Kidney (tissue), 2 donors: ENCODE results near the gene OR4D2.

DNA sequence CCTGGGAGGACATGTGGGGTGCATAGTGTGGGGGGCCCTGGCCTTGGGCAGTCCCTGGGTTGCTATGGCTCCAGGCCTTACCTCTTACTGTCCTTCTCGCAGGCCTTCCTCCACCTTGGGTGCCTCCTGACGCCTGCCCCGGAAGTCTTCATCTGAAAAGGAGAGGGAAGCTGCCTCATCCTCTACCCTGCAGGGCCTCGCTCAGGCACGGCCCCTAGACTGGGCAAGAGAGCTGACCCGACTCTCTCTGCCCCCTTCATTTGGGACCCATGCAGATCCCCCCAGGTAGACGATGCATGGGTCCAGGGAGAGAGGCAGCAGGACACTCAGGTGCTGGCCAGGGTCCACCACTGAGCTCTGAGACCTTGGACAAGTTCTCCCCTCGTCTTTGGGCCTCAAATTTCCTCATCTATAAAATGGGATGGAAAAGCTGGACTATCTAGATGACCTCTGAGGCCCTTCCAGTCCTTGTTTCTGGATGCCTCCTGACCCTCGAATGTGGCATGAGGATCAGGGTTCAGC is 16.6 kb upstream of the MRPS23 start:
- PRO-cap = no peak
- RRBS = no CpG with 5 or more reads among the region's 9 CpGs

GRCh38 chr17:57876224-57876732 is 26.4 kb upstream of the MRPS23 start:
- PRO-cap = no peak
- RRBS = no CpG with 5 or more reads among the region's 8 CpGs

DNA sequence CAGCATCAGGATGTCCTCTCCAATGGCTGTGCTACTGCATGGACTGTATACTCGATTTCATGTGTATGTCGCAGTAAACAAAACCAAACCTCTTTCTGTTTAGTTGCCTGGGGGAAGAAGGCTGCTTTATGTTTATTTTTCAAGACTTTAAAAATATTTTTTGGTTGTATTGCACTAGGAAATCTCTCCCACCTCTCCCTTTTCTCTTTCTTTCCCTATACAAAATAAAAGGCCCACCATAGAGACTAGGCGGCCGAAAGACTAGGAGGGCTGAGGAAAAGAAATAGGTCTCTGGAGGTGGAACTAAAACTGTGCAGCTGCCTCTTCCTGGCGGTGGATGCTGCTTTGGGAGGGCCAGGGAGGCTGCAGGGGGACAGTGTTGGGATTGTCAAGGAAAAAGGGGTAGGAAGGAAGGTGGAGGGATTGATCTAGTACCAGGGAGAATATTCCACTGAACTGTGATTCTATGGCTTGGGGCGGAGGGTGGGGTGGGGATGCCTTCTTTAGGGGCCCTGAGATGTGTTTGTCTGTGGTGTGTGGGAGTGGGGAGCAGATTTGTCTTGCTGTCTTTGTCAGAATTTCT is 6.2 kb downstream of the DYNLL2 start:
- PRO-cap = no peak
- RRBS = no CpG with 5 or more reads among the region's 6 CpGs

DNA sequence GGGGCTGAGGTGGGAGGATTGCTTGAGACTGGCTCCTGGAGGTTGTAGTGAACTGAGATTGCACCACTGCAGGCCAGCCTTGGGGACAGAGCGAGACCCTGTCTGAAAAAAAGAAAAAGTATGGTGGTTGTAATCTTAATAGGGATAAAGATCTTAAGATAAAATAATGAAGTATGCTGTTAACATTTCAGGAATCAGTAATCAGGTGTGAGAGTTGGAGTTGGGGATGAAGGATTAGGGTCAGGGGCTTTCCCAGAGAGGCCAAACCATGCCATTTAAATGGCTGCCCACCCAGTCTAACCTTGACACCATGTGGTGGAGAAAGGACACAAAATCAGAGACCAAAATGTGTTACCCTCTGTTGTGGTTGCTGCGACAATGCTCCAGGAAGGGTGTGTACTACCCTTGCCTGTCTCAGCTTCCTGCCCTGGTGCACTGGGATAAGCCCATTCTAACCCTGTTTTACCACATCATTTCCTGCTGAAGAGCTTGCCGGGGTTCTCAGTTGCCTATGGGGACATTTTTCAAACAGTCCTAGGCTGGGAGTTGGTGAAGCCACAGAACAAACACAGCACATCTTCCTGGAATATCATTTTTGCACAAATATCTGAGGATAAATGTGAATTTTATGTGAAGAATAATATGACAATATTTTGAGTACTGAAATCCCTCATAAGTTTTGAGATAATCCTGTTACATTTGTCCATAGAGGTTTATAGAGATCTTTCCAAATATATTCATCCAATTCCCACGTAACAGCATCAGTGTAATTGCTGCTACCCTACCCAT is 4.8 kb downstream of the OR4D1 start:
- PRO-cap = no peak
- RRBS = no CpG with 5 or more reads among the region's 4 CpGs

DNA sequence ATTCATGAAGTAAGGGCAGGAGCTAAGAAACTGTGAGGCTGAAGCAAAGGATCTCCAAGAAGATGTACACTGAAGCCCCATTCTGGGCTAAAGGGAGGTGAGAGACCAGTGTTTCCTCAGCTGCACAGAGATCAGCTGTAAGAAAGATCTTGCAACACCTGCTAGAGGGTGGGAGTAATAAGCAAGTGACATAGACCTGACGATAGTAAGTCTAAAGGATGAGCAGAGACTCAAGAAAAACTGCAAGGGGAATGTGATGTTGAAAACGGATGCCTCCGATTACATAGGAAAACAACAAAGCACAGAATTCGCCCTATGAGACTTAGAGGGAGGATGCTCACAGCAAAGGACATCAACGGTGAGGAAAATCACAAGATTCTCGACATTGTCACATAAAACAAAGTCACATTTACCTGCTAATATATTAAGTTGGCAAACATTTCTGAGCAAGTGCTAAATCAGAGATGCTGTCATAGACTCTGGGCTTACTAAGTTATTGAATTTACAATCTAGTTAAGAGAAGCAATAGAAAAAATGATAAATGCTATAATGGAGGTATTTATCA is at the start of gene OR4D2:
Gene OR4D2 (plus strand): TSS at position 287 of the 565 bp plus-strand sequence.
- PRO-cap = no peak
- RRBS = no CpG with 5 or more reads among the region's 6 CpGs

DNA sequence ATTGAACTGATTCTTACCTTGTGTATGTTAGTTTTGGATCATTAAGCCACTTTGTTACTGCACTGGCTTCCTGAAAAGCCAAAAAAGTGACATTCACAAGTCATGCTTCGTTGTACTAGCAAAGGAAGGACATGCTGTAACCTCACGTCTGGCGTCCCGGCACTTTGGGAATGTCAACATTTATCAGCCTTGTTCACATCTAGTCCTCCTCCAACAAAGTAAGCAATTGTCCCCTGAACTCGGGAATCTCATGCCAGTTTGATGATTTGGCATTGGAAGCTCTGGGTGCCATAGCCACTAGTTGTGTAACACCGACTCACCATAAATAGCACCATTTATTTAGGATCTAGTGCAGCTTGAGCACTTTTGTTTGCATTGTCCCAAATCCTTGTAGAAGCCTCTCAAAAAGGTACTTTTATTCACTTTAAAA is 802 bp upstream of the MKS1 start:
- PRO-cap = no peak
- RRBS = no CpG with 5 or more reads among the region's 6 CpGs

DNA sequence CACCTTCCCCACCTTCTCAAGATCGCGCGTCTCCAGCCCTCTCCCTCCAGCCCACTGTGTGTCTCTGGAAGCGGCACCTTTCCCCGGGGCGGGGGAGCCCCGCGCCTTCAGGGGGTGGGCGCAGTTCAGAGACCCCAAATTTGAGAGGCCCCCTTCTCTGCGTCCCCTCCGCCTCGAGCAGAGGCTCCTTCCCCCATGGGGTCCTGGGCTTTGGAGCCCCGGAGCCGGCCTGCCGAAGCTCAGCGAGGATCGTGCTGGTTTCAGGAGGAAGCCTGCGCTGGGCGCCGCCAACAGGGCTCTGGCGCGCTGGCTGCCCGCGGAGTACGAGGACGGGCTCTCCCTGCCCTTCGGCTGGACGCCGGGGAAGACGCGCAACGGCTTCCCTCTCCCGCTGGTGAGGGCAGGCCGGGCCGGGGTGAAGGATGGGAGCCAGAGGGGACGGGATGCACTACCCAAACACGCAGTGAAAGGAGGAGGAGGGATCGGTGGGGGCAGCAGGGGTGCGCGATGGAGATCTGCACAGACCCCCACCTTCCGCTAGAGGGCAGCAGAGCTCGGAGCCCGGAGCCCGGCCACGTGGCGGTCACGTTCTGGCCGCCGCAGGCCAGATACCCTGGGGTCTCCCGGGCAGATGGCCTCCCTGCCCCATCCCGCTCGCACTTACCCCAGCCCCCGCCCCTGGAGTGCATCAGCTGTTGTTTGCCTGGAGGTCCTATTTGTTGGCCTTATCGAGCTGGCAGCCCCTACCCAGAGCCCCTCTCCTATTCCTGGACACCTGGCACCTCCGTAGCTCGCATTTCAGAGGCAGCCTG is 11.1 kb downstream of the LPO start:
- PRO-cap = no peak
- RRBS = 1% methylated on average over 18 of the region's 56 CpGs

DNA sequence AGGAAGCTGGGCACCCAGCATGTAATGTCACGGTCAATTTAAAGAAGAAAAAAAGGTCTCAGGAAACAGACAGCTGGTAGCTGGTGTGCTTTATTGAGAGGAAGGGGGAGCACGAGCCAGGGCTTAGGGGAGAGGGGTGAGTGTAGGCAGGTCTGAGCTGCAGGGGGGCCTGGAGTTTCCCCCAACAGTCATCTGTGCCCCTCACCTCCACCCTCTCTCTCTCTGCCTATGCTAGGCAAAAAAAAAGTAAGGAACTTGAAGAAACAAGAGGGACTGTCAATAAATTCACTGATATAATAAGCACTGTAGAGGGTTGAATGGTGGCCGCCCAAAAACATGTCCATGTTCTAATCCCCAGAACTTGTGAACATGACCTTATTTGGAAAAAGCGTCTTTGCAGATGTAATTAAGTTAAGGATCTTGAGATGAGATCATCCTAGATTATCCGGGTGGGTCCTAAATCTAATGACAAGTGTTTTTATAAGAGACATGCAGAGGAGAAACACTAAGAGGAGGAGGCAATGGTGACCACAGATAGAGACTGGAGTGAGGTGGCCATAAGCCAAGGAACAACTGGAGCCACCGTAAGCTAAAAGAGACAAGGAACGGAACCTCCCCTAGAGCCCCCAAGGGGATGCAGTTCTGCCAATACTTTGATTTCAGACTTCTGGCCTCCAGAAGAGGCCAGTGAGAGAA is 14.5 kb downstream of the TSPOAP1 start:
- PRO-cap = no peak
- RRBS = no CpG with 5 or more reads among the region's 7 CpGs

- PRO-cap = no peak
These were observed 1.8 kb upstream of the TSPOAP1 start for GRCh38 chr17:58330544-58330658.

DNA sequence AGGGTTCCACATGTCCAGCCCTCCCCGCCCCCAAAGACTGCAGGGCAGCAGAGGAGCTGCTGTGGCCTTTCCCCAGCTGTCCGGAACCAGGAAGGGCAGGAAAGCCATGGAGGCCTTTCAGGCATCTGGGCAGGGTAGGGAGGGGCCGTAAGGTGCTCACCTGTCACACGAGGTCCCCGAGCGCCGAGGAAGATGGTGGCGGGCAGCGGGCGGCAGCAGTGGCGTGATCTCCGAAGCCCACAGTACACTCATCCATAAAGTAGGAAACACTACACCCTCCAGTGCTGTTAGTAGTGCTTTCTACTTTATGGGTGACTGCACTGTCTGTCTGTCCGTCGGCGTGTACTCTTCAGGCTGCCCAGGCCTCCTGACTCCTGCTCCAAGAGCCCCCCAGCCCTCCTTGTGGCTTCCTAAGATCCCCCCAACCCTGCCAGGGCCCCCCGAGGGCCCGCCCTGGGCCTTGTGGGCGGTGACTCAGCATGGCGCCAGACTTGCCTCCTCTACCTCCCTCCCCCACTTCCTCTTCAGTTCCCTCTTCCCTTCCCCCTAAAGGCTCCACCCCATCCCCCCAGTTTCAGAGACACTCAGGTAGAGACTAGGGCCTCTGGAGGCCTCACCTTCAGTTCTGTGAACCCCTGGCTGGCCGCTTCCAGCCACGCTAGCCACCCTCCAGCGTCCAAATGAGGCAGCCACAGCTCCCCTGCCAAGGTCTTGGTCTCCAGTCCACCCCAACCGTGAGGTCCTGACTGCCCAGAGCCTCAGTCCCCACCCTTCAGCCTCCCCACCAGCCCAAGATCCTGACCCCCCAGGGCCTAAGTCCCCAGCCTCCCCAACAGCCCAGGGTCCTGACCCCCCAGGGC is 2.6 kb upstream of the TSPOAP1 start:
- PRO-cap = no peak
- RRBS = no CpG with 5 or more reads among the region's 23 CpGs

DNA sequence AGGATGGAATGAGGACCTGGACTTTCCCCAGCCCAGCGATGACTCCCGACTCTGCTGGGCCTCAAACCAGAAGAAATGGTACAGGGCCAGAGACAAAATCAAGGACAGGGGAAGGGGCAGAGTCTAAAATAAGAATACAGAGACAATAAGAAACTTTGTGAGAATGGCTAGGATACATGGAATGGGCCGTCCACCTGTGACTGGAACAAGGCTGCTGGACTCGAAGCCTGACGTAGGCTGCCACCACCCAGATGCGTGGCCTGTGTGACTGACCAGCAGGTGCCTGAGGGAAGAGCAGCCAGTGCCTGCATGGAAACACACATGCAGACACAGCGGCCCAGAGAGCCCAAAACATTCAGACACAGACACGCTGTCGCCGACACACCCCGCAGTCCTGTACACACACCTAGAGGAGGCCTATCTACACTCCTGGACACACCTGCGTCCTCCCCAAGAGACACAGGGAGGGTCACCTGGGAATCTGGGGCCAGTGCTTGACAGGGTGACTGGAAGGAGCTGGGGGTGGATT is 5.9 kb upstream of the TSPOAP1 start:
- PRO-cap = no peak
- RRBS = no CpG with 5 or more reads among the region's 12 CpGs

- PRO-cap = no peak
- RRBS = no CpG with 5 or more reads among the region's 6 CpGs
These were observed 7.0 kb downstream of the SUPT4H1 start for GRCh38 chr17:58344850-58345496.

DNA sequence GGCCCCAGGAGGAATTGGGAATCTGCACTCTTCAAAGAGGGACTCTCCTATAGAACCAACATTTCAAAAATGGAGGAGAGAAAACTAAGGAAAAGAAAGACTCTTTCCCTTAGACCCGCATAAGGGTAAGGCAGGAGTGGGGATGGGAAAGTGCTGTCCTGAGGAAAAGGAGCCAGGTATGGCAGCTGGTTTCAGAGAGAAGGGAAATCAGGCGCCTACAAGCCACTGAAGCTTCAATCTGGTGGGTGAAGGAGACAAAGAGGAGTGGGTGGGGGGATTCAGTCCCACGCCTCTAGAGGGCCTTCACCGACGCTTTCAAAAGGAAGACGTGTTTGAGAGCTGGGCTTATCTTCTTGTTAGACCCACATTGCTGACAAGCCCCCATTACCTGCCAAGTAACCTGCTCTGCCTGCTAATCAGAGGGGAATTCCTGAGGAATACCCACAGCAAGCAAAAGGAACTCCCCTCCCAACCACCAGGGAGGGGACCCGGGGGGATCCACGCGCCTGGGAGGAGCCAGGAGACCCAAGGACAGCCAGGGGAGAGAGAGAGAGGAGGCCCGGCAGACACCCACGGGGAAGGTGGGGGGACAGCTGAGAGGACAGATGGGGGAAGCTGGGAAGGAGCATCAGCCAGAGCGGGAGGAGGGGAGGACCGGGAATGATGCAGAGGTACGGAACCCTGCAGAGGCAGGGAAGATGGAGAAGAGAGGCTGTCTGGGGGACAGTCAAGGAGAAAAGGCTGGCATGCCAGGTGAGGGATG is 1.1 kb downstream of the MTMR4 start:
- PRO-cap = no peak
- RRBS = 10% methylated on average over 5 of the region's 14 CpGs

DNA sequence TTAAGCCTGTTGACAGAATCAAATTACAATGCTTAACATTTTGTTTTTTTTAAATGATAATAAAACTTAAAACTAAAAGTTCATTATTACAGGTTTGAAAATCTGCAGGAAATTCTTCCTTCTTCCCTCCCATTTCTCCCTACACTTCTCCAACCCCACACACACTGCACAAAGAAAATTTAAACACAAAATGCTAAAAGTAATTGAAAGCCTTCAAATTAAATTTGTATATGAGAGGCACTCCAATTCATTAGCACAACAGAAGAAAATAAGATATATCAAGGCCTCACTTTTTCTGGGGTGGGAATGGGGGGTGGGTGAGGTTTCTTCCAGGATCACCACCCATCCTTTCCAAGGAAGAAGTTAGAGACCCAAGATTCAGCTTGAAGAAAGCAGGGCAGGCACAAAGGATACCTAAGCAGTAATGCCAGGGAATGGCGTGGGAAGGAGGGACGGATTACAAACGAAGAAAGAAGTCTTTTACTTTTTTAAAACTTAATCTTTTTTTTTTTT is 1.6 kb downstream of the SKA2 start:
- PRO-cap = no peak
- RRBS = no CpG with 5 or more reads among the region's 3 CpGs

- PRO-cap = bidirectional peak, plus-strand start at chr17:59154500, minus-strand start at chr17:59154432; bidirectional peak, plus-strand start at chr17:59154972, minus-strand start at chr17:59154927
- RRBS = 1% methylated on average over 16 of the region's 45 CpGs
These were observed 569 bp downstream of the SKA2 start for GRCh38 chr17:59154207-59155027.

GRCh38 chr17:59212696-59213392 is 3.0 kb downstream of the SMG8 start:
- PRO-cap = no peak
- RRBS = no CpG with 5 or more reads among the region's 9 CpGs

GRCh38 chr17:59287612-59287831 is 43.9 kb upstream of the YPEL2 start:
- PRO-cap = no peak

DNA sequence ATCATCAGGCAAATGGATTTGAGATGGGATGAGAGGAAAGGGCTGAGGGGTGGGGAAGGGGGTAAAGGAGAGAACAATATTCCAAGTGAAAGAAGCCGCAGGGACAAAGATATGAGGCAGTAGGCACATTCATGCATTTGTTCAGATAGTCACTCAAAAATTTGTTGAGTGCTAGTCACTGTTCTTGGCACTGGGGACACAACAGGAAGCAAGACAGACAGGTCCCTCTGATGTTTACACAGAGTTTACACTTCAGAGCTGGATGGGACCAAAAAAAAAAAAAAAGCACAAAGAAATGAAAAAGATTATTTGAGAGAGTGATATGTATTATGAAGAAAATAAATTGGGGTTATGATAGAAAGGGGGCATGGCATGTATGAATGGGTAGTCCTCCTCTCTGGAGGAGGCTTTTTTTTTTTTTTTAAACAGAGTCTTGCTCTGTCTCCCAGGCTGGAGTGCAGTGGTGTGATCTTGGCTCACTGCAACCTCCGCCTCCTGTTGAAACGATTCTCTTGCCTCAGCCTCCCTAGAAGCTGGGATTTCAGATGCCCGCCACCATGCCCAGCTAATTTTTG is 3.5 kb upstream of the YPEL2 start:
- PRO-cap = no peak
- RRBS = no CpG with 5 or more reads among the region's 4 CpGs

GRCh38 chr17:59423824-59424393 is 92.5 kb downstream of the YPEL2 start:
- PRO-cap = no peak
- RRBS = no CpG with 5 or more reads among the region's 14 CpGs

DNA sequence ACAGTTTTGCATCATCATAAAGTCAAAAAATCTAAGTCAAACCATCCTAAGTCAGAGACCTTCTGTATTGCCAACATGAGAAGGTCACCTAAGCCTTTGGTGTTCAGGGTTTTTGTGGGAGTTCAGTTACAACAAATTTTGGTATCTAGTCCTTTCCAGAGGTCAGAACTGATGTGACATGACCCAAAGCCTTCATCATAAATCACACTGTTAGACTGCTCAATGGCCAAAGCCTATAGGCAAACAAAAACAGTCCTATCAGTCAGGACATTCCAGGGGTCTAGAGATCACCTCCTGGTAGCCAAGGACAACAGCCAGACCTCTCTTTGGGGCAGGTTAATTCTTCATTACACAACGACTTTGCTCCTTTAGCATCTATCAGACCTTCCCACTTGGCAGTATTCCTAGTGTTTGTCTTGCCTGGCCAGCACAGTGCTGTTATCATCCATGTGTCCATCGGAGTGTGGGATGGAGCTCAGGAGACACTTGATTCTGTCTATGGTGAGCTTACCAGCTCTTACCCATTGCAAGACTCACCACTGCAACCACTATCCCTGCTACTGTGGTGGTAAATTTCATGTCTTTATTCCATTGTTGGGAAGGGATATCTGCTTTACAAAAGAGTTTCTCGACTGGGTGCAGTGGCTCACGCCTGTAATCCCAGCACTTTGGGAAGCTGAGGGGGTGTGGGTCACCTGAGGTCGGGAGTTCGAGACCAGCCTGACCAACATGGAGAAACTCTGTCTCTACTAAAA is 95.6 kb upstream of the DHX40 start:
- PRO-cap = no peak
- RRBS = no CpG with 5 or more reads among the region's 6 CpGs